ENCODE data around the genes WSB2 and HSPB8.

GRCh38 chr12:116426173-116426871 is 132.9 kb upstream of the MAP1LC3B2 start:
- PRO-cap, 3 experiments = no peak in any of the 3 experiments
- RAMPAGE, long total RNA, 2 experiments = no peak in any of the 2 experiments
- RRBS = no CpG with 5 or more reads among the region's 14 CpGs

DNA sequence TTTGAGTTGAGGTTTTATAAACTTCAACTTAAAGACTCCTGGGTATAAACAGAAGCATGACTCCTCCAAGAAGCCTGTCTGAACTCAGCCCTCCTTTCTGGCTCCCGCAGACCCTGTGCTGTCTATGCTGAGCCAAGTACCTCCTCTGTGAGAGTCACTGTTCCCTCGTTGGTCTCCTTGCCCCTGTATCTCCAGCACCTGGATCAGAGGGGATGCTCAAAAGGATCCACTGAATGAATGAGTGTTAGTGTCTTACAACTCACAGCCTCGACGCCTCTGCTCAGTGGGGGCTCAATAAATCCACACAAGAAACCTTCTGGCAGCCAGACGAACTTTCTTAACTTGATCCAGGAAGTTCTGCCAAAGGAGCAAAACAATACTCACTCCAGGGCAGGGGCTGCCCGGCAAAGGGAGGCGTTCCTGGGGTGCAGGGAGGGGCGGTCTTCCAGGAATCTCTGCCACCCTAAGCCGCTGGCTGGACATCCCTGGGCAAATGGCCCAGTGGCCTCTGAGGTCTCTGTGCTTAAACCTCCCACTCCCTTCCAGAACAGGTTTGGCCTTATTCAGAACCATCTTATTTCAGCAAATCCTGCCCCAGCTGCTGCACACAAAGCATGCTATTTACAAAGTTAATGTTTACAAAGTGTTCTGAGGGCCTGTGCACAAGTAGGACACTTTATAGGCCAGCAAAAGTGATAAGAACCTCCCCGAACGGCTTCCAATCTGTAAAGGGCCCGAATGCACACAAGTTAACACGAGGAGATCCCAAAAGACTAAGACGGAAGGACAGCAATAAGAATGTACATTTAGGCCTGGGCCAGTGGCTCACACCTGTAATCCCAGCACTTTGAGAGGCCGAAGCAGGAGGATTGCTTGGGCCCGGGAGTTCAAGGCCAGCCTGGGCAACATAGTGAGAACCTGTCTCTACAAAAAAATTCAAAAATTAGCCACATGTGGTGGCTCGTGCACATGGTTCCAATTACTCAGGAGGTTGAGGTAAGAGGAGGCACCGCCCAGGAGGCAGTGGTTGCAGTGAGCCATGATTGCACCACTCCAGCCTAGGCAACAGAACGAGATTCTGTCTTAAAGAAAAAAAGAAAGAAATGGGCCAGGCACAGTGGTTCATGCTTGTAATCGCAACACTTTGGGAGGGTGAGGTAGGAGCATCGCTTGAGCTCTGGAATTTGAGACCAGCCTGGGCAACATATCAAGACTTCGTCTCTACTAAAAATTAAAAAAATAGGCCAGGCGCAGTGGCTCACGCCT is 33.2 kb downstream of the MAP1LC3B2 start:
- PRO-cap, 3 experiments = no peak in any of the 3 experiments
- RAMPAGE, long total RNA, 2 experiments = no peak in any of the 2 experiments
- RRBS = no CpG with 5 or more reads among the region's 24 CpGs

GRCh38 chr12:116693817-116694540 is 43.9 kb downstream of the SPRING1 start:
- PRO-cap, 3 experiments = no peak in any of the 3 experiments
- RAMPAGE, long total RNA, 2 experiments = no peak in any of the 2 experiments
- RRBS = 4% methylated on average over 3 of the region's 23 CpGs

DNA sequence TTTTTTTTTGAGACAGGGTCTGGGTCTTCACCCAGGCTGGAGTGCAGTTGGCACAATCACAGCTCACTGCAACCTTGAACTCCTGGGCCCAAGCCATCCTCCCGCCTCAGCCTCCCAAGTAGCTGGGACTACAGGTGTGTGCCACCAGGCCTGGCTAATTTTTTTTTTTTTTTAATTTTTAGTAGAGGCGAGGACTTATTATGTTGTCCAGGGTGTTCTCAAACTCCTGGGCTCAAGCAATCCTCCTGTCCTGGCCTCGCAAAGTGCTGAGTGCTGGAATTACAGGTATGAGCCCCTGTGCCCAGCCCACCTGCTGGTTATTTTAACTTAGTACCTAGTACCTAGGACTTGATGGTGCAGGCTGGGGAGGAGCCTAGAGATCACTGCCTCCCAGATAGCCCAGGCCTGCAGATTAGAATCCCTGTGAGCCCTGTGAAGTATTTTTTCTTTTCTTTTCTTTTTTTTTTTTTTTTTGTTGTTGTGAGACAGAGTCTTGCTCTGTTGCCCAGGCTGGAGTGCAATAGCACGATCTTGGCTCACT is 31.0 kb downstream of the HRK start:
- PRO-cap, 3 experiments = no peak in any of the 3 experiments
- RAMPAGE, long total RNA, 2 experiments = no peak in any of the 2 experiments
- RRBS = no CpG with 5 or more reads among the region's 4 CpGs

DNA sequence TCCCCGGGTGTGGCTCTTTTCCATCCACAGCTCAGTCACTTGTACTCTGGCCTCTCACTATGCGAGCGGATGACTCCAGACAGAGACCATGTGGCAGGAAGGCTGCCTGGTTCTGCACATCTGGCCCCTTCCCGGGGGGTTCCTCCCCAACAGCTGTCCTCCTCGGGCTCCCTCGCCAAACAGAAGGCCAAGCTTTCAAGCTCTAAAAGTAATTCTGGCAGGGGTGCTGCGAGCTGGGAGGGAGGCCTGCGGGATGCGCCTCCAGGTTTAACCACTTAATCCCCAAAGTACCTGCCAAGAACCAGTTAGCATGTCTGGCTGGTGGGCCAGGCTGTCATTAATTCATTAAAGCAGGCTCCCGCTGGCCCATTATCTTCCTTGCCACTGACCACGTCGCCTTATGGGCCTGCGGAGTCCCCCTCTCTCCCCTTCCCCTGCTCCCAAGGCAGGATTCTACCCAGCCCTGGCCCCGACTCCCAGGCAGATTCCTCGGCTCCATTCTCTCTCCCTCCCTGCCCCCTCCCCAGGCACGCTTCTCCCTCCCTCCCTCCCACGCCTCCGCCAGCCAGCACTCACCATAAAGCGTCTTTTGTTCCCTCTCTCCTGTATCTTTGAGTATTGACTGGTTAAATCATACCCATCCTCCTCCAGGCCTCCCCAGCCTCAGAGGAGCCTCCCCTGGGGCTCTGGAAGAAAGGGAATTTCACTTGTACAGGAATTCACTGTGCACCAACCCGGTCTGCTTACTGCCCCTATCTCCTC is 4.9 kb downstream of the HRK start:
- PRO-cap, 3 experiments = peak in 1 of 3 experiments; most common plus-strand start position 659 of the sequence (in 1); most common minus-strand start position 500 of the sequence (in 1)
- RAMPAGE, long total RNA, 2 experiments = no peak in any of the 2 experiments
- RRBS = no CpG with 5 or more reads among the region's 20 CpGs

DNA sequence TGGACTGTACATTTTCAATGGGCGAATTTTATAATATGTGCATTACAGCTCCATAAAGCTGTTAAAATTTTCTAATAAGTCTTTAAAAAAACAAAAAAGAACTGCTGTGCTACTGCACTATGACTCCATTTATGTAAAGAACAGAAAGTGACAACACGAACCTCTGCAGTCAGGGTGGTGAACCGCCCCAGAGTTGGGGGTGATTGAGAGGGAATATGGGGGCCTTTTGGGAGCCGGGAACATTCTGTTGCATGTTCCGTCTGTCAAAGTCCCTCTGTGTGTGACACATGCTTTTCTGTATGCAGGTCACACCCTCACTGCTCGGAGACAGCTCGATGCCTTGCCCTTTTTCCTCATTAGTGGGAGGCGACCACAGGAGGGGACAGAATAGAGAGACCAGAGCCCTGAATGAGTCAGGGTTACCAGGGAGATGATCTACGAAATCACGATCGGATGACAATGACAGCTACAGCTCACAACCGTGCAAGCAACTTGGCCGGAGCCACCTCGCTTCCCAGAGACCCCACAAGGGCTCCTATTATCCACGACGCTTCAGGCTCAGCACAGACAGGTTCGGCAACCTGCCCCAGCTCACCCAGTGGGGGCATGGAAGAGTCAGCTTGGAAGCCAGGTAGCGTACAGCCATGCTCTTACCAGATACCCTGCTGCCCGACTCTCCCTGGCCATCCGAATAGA is 39.0 kb downstream of the TESC start:
- PRO-cap, 3 experiments = no peak in any of the 3 experiments
- RAMPAGE, long total RNA, 2 experiments = no peak in any of the 2 experiments
- RRBS = no CpG with 5 or more reads among the region's 20 CpGs

DNA sequence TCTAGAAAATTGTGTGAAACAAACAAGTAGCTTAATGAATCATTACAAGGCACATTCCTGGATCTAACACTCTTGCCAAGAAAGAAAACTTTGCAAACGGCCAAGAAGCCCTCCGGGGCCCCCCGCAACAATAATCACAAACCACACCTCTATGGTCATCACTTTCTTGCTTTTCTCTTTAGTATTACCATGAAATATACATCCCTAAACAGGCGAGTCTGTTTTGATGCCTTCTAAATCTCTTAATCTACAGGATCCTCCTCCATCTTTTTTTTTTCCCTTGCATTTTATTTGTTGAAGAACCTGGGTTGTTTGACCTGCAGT is 11.1 kb downstream of the FBXO21 start:
- PRO-cap, 3 experiments = no peak in any of the 3 experiments
- RAMPAGE, long total RNA, 2 experiments = no peak in any of the 2 experiments
- RRBS = no CpG with 5 or more reads among the region's 4 CpGs

- PRO-cap, 3 experiments = peak in 3 of 3 experiments; most common plus-strand start chr12:118061285 (in 3); most common minus-strand start chr12:118060848 (in 3)
- RAMPAGE, long total RNA, 2 experiments = start-site peak on the minus strand in 1 of 2 experiments, at chr12:118061068-118061104 at its widest, 91 reads per replicate
- RRBS = 1% methylated on average over 39 of the region's 109 CpGs
Observed at GRCh38 chr12:118060681-118061734, at the start of gene WSB2. Gene WSB2 (minus strand): TSS chr12:118061179.

GRCh38 chr12:118063605-118064724 is 3.0 kb upstream of the WSB2 start:
- PRO-cap, 3 experiments = peak in 2 of 3 experiments; most common plus-strand start chr12:118064100 (in 2); most common minus-strand start chr12:118064019 (in 2)
- RAMPAGE, long total RNA, 2 experiments = no peak in any of the 2 experiments
- RRBS = no CpG with 5 or more reads among the region's 6 CpGs

DNA sequence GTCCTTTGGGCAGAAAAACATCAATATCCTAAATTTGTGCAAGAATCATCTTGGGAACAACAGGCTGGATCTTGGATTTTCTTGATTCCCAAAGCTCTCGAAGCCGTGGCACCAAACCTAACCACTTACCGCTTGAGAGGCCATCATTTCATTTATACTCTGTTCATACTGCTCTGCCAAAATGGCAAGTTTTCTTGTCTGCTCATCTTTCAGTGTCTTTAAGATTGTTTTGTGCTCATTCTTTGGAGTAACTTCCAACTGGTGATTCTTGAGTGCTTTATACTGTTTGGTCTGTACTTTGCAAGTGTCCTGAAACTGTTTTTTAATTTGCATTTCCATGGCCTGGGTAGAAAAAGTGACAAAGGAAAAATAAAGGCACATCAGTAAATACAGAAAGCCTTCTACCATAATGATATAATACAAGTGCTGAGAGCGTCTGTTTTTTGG is 24.1 kb downstream of the PEBP1 start:
- PRO-cap, 3 experiments = no peak in any of the 3 experiments
- RAMPAGE, long total RNA, 2 experiments = start-site peak on the minus strand in 1 of 2 experiments, centred at position 166 of the sequence, 17 reads per replicate
- RRBS = no CpG with 5 or more reads among the region's 4 CpGs

DNA sequence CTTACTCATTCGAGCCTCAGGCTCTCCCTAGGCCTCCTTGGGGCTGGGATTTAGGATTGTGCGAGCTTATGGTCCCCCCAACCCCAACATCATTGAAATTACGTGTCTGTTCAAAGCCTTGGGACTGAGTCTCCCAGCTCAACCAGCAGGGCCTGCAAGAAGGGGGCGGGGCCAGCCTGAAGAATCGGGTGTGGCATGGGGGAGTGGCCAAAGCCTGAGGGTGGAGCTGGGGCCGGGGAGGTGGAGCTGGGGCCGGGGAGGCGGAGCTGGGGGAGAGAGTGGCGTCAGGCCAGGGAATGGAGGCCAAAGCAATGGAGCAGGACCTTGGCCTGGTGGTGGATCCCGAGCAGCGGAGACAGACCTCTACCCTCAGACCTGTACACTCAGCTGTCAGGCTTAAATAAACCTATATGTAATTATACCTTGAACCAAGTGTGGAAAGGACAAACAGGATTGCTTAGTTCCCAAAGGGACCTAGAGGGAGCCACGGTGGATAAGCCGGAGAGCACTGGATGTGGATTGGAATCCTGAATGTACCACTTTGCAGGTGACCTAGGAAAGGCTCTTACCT is 24.2 kb upstream of the HSPB8 start:
- PRO-cap, 3 experiments = no peak in any of the 3 experiments
- RAMPAGE, long total RNA, 2 experiments = no peak in any of the 2 experiments
- RRBS = no CpG with 5 or more reads among the region's 13 CpGs

GRCh38 chr12:119178327-119179233 is at the start of gene HSPB8:
Gene HSPB8 (plus strand): TSS chr12:119178931.
- PRO-cap, 3 experiments = peak in 3 of 3 experiments; most common plus-strand start chr12:119178931 (in 3); most common minus-strand start chr12:119178617 (in 1)
- RAMPAGE, long total RNA, 2 experiments = start-site peak on the plus strand in 2 of 2 experiments, at chr12:119178783-119179076 at its widest, 16 to 195 reads per replicate
- RRBS = 2% methylated on average over 11 of the region's 33 CpGs

GRCh38 chr12:119195171-119195846 is 16.6 kb downstream of the HSPB8 start:
- PRO-cap, 3 experiments = no peak in any of the 3 experiments
- RAMPAGE, long total RNA, 2 experiments = no peak in any of the 2 experiments
- RRBS = 52% methylated on average over 3 of the region's 21 CpGs

GRCh38 chr12:119198395-119198902 is 19.7 kb downstream of the HSPB8 start:
- PRO-cap, 3 experiments = no peak in any of the 3 experiments
- RAMPAGE, long total RNA, 2 experiments = no peak in any of the 2 experiments
- RRBS = no CpG with 5 or more reads among the region's 2 CpGs

- PRO-cap, 3 experiments = peak in 2 of 3 experiments; most common minus-strand start chr12:119423512 (in 2)
- RAMPAGE, long total RNA, 2 experiments = no peak in any of the 2 experiments
- RRBS = no CpG with 5 or more reads among the region's 2 CpGs
Observed at GRCh38 chr12:119423294-119423750, 88.8 kb downstream of the CCDC60 start.

DNA sequence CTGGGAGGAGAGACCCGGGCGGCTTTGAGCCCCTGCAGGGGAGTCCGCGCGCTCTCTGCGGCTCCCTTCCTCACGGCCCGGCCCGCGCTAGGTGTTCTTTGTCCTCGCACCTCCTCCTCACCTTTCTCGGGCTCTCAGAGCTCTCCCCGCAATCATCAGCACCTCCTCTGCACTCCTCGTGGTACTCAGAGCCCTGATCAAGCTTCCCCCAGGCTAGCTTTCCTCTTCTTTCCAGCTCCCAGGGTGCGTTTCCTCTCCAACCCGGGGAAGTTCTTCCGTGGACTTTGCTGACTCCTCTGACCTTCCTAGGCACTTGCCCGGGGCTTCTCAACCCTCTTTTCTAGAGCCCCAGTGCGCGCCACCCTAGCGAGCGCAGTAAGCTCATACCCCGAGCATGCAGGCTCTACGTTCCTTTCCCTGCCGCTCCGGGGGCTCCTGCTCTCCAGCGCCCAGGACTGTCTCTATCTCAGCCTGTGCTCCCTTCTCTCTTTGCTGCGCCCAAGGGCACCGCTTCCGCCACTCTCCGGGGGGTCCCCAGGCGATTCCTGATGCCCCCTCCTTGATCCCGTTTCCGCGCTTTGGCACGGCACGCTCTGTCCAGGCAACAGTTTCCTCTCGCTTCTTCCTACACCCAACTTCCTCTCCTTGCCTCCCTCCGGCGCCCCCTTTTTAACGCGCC is 626 bp downstream of the TMEM233 start:
- PRO-cap, 3 experiments = no peak in any of the 3 experiments
- RAMPAGE, long total RNA, 2 experiments = no peak in any of the 2 experiments
- RRBS = 2% methylated on average over 19 of the region's 42 CpGs

GRCh38 chr12:119678960-119679922 is 11.3 kb downstream of the PRKAB1 start:
- PRO-cap, 3 experiments = no peak in any of the 3 experiments
- RAMPAGE, long total RNA, 2 experiments = no peak in any of the 2 experiments
- RRBS = no CpG with 5 or more reads among the region's 17 CpGs

GRCh38 chr12:119681487-119682426 is 13.8 kb downstream of the PRKAB1 start:
- PRO-cap, 3 experiments = no peak in any of the 3 experiments
- RAMPAGE, long total RNA, 2 experiments = no peak in any of the 2 experiments
- RRBS = no CpG with 5 or more reads among the region's 12 CpGs

DNA sequence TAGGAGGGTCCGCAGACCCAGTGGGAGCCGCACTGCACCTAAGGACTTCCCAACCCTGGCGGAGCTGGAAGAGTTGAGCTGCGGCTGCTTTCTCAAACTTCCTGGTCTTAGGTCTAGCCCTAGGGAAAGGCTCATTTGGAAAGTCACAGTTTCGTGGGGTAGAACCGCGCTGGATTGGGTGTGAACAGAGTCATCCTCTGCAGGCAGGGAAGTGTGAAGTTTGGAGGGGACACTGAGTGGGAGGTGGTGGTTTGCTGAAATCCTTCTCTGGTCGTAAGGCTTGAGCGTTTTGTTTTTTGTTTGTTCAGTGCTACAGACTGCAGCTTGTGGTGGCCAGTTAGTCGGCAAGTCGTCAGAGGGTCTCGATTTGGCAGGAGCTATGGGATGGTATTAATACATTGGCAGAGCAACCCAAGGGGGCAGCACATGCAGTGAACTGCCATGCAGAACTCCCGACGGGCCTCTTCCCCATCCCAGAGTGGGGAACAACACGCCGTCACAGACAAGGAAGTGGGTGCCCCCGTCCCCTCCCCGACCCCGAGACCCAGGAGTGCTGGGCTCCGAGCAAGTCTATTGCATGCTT is 19.0 kb downstream of the PRKAB1 start:
- PRO-cap, 3 experiments = no peak in any of the 3 experiments
- RAMPAGE, long total RNA, 2 experiments = no peak in any of the 2 experiments
- RRBS = no CpG with 5 or more reads among the region's 20 CpGs

- PRO-cap, 3 experiments = no peak in any of the 3 experiments
- RAMPAGE, long total RNA, 2 experiments = no peak in any of the 2 experiments
- RRBS = no CpG with 5 or more reads among the region's 16 CpGs
Observed at GRCh38 chr12:119730283-119730892, 62.5 kb downstream of the PRKAB1 start.

All from testis (tissue), 5 donors.